ENCODE measurements around a stretch of chr18.

DNA sequence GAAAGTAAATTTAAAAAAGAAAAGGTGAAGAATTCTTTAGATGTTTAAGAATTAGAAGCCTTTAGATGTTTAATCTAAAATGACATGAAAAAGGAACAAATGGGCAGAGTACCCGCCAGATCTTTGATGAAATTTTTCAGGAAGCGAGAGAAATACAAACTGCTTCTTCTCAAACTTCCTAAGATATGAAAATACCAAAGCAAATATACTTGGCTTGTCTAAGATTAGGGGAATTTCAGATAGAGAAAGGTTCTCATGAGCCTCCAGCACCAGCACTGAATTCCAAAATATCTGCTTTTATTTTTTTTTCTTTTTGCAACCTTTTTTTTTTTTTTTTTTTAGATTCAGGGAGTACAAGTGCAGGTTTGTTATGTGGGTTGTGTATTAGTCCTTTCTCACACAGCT lies 7.7 kb upstream of the TMX3 start:
- PRO-cap, result no peak

GRCh38 chr18:68836711-68837193 lies 38.9 kb downstream of the CCDC102B start:
- PRO-cap, result no peak

- PRO-cap, result no peak
Measured at GRCh38 chr18:69399094-69399308, 1.7 kb upstream of the DOK6 start.

DNA sequence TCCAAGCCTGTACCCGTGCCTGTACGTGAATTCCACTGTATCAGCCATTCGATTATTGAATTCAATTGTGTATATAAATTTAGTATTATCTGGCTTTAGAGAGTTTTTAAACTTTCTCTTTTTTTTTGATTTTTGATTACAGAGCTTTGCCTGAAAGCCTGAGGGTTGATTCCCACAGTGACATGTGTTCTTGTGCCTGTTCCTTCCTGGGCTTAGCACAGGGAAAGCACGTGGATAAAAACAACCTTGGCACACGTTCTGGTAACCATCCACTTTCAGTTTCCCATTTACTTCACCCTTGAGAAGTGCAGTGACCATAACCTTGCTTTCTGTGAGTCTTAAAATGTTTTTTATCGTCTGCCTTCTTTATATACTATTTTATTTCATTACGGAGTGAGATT lies 11.6 kb downstream of the CD226 start:
- PRO-cap, result no peak

GRCh38 chr18:70290026-70290399 lies 1.2 kb downstream of the SOCS6 start:
- PRO-cap, result unidirectional peak, minus-strand start at chr18:70290161

DNA sequence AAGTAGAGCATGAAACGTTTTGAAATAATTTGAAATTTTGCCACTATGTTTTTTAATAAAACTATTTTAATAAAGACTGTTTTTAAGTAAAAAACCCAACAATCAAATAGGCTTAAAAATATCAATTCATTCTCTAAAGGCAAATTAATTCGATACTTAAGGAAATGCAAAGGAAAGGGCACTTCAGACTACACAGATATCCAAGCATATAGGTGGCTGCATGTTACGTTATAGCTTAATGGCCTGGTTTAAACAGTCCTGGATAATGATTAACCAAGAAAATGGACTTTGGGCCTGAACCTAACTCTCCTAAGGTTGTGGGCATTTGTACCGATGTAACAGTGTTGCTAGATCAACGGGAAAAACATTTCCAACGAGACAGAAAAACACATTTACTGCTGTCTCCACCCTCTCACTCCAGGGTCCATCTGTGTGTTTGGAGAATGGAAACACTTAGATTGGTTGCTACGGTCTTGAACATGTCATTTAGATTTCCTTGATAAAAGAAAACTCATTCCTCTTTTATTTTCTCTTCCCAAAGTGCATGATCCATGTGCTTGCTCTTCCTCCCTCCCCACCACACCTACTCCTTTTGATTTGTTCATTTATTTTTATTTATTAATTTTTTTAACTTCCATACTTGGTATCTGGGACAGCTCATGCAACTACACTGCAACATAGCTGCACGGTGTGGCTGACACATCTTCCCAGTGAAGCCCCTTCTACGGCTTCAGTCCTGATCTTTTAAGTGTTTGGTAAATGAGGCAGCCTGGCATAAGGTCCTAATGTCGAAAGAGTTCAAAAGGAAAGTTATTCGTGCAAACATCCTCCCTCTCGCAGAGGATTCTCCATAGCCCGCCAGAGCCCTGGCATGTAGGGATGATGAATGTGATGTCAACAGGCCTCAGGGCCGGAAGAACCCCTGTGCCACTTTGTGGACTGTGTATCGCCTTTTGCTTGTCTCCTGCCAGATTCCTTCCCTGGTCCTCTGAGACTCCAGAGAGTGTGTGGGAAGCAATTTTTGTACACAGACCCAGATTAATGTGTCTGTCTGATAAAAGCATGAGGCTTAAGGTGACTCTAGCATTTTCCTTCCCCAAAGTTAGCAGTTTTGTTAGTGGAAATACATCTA lies 88.2 kb downstream of the SOCS6 start:
- PRO-cap, result bidirectional peak, plus-strand start at position 456 of the sequence, minus-strand start at position 240 of the sequence

- PRO-cap, result bidirectional peak, plus-strand start at chr18:70381728, minus-strand start at chr18:70381611
Measured at GRCh38 chr18:70381422-70381956, 92.6 kb downstream of the SOCS6 start.

DNA sequence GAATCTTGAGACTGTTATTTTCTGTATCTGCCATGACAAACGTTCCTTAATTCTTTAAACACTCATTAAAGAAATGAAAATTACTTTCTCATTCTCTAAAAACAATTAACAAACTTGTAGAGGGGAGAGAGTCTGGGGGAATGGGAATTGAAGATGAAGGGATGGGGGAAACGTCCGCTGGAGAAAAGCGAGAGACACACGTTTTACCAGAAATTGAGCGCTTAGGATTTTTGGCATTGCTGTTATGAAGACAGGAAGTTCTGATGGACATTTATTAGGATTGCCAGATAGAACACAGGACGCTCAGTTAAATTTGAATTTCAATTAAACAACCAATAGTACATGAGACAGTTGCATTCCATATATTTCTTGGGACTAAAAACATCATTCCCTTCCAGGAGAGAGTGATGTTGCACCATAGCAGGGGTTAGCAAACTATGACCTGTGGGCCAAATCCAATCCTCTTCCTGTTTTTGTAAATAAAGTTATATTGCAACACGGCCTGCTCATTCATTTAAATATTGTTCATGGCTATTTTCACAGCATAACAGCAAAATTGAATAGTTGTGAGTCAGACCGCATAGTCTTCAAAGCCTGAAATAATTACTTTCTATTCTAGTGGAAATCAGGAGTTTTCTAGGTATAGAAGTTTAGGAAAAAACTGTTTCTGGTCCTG lies 131.2 kb downstream of the SOCS6 start:
- PRO-cap, result no peak

GRCh38 chr18:70469631-70470396 lies 181.0 kb downstream of the SOCS6 start:
- PRO-cap, result no peak

- PRO-cap, result no peak
Measured at GRCh38 chr18:70523344-70523755, 234.5 kb downstream of the SOCS6 start.

DNA sequence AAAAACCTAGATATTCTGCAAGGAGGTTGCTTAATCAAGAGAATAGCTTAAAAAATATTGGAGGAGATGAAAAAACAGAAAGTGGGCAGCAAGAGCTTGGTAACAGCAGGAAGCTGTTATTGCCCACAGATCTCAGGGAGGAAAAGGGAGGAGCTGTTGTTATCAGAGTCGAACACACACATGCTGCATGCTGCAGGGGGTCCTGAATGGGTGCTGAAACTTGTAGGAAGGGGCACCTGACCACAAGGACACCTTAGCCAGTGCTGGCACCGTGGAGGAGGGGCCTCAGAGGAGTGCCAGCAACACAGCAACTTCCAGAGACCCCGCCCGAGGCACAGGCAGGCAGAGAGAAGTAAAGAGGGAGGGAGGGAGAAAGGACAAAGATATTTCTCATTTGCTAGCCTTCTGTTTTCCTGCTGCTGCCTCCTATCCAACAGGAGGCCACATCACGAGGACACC lies 332.9 kb downstream of the SOCS6 start:
- PRO-cap, result no peak

- PRO-cap, result no peak
Measured at GRCh38 chr18:72692057-72692527, 147.9 kb upstream of the CBLN2 start.

GRCh38 chr18:72868476-72869437 lies 970 bp upstream of the NETO1 start:
- PRO-cap, result no peak

DNA sequence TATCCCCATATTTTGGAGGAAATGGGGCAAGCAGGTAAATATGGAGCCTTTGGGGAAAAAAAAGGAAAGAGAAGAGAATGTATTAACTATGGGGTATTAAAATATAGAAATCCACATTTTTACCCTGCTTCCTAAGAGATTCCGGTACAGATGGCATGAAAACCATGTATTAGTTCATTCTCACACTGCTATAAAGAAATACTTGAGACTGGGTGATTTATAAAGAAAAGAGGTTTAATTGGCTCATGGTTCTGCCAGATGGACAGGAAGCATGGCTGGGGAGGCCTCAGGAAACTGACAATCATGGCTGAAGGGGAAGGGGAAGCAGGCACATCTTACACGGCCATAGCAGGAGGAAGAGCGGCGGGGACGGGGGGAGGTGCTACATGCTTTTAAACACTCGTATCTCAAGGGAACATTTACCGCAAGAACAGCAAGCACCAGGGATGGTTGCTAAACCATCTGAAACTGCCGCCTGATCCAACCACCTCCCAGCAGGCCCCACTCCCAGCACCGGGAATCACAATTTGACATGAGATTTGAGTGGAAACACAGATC lies 362.9 kb downstream of the FBXO15 start:
- PRO-cap, result no peak

DNA sequence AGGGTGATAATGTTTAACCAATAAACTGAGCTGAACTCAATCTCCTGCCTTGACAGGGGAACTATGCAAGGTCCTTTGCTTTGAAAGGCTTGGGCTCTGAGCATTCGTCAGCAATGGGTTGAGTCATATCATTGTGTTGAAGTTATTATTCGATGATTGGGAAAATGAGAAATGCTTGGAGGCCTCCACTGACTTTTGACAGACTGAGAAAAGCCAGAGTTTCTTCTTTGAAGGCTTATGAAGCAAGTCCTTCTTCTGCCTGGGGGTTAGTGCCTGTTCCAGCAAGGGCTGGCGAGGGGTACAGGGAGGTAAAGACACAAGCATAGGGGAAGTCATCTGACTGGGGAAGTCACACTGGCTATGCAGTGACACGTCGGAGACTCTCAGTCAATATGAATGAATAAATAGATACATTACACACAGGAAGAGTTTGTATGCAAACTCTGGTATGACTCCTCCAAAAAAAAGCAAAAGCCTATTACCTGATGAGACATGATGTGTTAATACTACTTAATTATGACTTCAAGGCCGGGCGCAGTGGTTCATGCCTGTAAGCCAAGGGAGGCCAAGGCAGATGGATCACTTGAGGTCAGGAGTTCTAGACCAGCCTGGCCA lies 57.1 kb downstream of the CYB5A start:
- PRO-cap, result unidirectional peak, plus-strand start at position 155 of the sequence

- PRO-cap, result no peak
Measured at GRCh38 chr18:74242302-74243111, 49.3 kb downstream of the CYB5A start.

DNA sequence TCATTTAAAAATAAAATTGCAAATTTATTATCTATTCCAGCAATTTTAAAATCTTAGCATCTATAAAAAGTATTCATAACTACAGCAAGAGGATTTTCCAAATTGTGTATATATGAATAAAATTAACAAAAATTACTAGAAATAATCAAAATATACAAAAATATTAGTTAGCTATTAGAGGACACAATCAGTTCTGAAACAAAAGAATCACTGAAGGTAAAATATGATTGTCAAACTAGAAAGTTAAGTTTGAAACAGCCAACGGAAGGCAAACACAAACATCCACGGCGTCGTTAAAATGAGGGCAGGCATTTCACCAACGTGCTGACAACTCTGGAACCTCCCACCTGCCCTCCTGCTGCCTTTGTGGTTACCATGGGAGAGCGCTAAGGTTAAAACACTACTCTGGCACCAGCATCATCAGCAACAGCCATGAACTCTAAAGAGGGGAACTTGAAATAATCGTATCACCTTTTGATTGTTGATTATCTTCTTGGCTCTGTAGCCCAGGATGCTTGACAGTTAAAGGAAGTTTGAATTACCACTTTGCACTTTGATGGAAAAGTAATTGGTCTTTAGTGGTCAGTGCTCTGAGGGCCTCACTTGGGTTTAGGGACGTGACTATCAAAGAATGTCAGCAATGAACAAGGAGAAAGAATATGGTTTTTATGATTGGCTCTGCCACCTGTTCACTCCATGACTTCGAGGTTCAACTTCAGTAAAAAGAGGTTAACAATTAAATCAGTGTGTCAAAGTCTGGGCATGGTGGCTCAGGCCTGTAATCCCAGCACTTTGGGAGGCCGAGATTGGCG lies 34.7 kb downstream of the CYB5A start:
- PRO-cap, result no peak

DNA sequence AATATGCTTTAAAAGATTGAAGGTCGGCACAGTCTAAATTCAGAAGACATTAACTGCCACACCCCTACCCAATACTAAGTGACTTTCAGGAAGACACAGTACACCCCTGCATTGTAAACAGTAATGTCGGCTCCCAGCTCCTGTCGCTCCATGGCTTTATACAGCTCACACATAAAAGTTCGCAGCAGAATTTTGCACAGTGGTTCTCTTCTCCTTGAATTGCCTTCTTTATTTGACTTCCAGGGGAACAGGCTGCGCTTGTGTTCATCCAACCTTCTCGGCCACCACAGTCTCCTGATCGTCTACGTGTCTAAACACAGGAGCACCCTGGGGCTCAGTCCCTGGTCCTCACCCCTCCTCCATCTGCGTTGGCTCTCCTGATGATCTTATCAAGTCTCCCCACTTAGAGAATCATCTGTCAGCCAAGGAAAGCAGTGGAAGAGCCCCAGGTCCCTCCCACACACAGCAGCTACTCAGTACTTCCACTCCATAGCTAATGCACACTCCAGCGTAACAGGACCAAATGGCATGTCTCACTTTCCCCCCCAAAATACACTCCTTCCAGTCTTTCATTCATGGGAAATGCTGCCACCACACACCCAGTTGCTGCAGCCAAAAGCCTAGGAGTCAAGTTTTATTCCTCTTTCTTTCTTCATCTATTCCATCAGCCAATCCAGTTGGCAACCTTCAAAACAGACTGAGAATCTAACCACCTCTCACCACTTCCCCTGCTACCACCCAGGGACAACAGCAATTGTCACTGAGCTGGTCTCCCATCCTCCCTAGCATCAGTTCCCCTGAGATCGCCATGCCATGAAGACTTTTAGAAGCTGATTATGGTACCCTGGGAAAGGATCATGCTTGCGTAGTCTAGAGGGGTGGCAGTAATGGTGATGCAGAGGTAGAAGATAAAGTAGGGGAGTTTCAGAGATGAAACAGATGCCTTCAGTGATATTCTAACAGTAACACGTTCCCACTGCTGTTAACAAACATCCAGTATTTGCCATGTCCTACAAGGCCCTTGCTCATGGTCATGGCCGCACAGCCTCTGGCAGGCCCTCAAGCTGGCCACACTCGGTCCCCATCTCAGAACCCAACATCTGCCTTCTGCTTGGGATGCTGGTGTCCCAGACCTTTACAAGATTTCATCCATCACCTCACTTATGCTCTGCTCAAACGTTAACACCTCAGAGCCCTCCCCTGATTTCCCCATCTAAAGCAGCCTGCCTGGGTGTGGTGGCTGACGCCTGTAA lies 22.3 kb downstream of the CYB5A start:
- PRO-cap, result no peak

DNA sequence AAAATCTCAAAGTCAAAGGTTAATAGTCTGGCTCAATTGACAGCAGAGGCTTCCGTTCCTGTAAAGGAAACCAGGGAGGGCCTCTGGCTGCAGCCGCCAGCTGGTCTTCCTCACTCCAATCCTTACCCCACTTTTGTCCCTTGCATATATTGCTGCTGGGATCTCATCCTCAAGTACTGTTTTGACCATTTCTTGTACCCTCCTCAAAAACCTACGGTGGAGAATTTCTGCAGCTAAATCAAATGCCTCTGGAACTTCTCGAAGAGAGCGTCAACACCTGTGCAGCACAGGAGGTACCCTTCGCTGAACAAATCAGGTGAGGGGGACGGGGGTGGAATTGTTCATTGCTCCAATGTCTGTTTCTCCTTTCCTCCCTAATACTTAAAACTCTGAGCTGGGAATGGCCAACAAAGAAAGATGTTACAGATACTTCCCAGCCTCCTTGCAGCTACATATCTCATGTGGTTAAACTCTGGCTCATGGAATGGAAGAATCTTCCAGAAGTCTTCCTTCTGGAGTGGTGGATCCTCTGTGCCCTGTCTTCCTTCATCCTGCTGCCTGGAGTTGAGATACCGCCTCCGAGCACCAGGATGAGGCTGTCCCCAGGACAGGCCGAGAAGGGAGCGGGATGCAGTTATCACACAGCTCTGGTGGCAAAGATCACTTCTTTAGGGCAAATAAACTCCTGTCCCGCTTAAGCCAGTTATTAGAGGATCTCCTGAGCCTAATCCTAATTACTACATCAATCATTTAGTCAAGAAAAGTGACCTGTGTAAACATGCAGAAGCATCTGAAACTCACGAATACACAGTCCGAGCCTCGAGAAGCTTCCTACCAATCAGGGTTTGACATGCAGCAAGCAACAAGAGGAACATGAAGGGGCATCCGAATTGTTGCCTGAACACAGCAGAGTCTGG lies 16.7 kb downstream of the CYB5A start:
- PRO-cap, result no peak

GRCh38 chr18:74277898-74278675 lies 13.7 kb downstream of the CYB5A start:
- PRO-cap, result no peak

Data from gallbladder (tissue), 1 donor.